Paraaortic lymph node (tissue), 1 donor: ENCODE results near the genes C20orf173, PHF20 and RAB5IF.

- PRO-cap = no peak
These were observed 5.0 kb upstream of the FAM83C start for GRCh38 chr20:35297144-35297606.

DNA sequence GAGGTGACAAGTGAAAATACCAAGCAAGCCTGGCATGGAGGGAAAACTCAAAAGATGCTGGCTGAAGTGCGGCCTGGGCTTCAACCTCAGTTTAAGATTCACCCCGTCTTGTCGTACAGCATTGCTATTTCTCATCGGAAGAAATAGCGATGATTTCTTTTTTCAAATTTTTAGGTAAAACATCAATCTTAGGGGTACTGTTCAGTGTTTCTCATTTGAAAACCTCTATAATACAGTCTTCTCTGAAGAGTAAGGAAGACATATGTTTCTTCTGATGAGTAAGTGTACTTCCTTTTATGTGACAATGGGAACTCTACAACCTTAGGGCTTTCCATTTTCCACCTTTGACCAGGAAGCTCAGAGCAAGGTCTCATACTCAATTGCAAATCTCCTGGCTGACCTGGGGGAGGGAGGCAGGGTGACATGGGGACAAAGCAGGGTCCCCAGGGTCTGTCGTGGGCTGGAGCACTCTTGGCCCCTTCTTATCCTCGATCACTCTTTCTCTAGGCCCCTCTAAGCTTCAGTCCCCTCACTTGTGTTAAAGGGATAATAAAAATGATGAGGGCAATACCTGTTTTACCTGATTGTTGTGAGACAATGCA, 8.1 kb upstream of the FAM83C start:
- PRO-cap = no peak

GRCh38 chr20:35454479-35455106, 805 bp upstream of the CEP250 start:
- PRO-cap = unidirectional peak, minus-strand start at chr20:35454775; bidirectional peak, plus-strand start at chr20:35455201, minus-strand start at chr20:35455058

GRCh38 chr20:35497688-35498413, 31.6 kb downstream of the C20orf173 start:
- PRO-cap = no peak

- PRO-cap = no peak
These were observed at the start of gene C20orf173 for GRCh38 chr20:35529584-35529840. Gene C20orf173, minus strand, starts transcription at chr20:35529652.

DNA sequence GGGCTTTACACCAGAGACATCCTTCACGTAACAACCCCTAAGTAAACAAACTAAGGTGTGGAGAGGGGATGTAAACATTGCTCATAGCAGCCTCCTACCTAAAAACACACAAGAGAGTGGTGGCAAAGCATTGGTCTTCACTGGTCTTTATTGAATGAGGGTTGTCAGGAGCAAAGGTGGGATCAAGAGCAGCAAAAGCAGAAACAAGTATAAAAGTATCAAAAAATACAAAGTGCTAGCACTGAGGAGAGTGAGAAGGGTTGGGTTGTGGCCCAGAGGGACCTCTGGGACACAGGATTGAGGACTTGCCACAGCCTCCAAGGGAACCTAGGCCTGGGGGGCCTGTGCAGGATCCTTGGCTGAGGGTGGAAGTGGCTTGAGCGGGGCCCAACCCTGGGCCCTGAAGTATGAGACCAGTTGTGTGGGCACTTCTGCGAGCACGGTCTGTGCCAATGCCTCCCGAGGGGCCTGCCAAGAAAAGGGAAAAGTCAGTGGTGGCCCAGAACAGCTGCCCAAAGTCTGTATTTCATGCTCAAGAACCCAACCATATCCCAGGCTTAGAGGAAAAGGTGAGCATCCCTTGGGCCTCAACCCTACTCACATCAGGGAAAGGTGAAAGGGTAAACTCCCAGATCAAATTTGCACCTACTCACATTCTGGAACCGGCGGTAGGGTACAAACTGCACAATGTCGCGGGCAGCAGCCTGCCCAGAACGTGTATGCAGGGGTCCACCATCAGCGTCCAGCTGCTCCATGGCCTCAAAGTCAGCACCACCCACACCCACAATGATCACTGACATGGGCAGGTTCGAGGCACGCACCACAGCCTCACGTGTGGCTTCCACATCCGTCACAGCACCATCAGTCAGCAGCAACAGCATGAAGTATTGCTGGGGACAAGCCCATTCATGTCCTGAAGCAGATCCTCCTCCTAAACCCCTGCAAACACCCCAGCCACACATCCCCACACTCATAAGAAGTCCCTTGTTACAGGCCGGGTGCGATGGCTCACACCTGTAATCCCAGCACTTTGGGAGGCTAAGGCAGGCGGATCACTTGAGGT, 10.6 kb downstream of the SPAG4 start:
- PRO-cap = no peak

- PRO-cap = no peak
These were observed 12.3 kb downstream of the ROMO1 start for GRCh38 chr20:35711590-35711904.

DNA sequence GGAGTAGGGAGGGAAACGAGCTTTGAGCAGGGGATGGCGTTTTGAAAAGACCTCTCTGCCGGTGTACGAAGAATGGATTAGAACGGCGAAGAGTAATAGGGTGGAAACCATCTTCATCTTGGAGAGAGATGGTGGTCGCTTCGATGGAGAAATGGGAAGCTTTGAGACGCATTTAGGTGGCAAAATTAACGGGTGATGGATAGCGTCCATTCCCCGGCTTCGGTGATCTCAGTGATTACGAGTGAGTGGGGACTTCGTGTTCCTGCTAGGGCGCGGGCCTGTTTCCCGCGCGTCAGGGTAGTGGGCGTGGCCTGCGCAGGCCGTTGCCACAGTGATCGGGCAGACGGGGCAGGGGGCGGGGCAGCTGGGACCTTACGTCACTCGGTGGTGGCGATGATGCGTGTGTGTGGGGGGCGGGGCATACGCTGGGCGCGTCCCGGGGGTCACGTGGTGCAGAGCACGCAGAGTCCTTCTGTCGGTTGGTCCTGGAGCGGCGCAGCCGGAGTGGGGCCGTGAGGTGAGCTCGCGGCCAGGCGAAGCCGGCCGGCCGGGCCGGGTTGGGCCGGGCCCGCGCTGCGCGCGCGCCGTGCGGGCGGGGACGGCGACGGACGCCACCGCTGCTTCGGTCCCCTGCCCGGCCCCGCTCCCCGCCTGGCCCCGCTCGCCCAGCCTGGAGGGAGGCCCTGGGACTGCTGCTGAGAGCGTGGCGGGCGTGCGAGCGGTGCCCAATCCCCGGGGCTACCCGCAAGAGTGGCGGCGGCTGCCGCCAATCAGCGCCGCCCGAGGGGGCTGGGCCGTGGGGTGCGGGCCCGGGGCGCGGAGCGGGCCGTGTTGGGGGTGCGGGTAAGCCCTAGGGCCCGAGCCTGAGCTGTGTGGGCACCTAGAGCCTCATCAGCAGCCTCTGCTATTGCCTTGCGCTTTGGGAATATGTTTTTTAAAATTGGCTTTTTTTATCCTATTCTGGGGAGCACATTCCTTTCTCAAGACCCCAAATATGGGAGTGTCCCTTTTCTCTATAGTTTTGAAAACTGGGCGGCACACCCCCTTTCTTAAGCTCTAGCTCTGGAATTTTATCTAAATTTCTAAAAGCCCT, at the start of gene PHF20:
PHF20 (plus strand) TSS at position 453 of the 1,093 bp plus-strand sequence.
- PRO-cap = bidirectional peak, plus-strand start at position 464 of the sequence, minus-strand start at position 233 of the sequence; bidirectional peak, plus-strand start at position 797 of the sequence, minus-strand start at position 672 of the sequence

GRCh38 chr20:35776445-35777110, 4.8 kb downstream of the PHF20 start:
- PRO-cap = no peak

GRCh38 chr20:35848770-35849258, 77.0 kb downstream of the PHF20 start:
- PRO-cap = no peak

DNA sequence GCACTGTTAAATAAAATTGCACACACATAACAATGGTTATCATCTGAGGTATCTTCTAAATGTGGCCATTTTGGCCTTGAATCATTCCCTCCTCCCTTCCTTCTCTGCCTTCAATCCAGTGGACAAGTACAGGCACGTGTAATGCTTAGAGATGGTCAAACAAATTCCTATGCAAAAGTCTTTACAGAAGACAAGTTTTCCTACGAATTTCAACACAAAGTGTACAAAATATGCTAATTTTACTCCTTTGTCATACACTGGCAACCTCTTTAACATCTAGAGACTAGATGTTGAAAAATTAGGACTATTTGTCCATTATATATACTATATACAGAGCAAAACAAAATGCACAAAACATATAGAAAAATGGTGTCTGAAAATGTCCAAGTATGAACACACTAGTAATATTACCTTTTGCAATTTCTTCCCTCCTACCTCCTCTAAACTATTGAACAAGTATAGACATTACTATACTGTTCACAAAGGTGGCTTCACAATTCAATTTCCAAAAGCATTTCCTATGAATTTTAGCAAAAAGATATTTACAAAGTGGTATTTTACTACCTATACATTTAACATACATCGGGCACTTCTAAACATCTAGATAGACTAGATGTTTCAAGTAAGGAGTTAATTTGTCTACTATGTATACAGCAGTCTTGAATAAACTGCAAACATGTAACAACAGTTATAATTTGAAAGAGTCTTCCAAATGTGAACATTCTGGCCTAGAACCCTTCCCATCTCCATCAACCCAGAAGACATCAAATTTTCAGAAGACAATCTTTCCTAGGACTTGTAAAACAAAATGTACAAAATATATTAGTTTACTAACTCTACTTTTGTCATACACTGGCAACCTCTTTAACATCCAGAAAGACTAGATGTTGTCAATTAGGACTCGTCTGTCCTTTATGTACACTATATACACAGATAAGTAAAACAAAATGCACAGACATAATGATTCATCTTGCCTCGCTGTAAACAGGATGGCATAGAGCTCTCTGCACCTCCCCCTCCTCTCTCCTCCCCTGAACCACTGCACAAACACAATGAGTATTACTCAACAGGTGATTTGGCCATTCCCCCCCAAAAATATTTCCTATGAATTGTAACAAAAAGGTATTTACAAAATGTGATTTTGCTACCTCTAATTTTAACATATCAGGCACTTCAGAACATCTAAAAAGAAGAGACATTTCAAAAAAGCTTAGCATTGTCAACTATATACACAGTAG, 80.6 kb downstream of the CNBD2 start:
- PRO-cap = no peak

GRCh38 chr20:36062599-36063225, 91.8 kb upstream of the EPB41L1 start:
- PRO-cap = no peak

GRCh38 chr20:36111977-36112640, 42.4 kb upstream of the EPB41L1 start:
- PRO-cap = no peak

GRCh38 chr20:36122284-36122859, 32.2 kb upstream of the EPB41L1 start:
- PRO-cap = no peak

- PRO-cap = no peak
These were observed 77.7 kb upstream of the MYL9 start for GRCh38 chr20:36463331-36464225.

- PRO-cap = no peak
These were observed 75.1 kb upstream of the MYL9 start for GRCh38 chr20:36466031-36466854.

- PRO-cap = no peak
These were observed 27.6 kb upstream of the MYL9 start for GRCh38 chr20:36513579-36514160.

GRCh38 chr20:36573961-36574185, 476 bp downstream of the TGIF2 start:
- PRO-cap = bidirectional peak, plus-strand start at chr20:36574271, minus-strand start at chr20:36574136

GRCh38 chr20:36605344-36606447, at the start of gene RAB5IF:
Gene RAB5IF, plus strand, starts transcription at chr20:36605779.
- PRO-cap = bidirectional peak, plus-strand start at chr20:36605800, minus-strand start at chr20:36605539

DNA sequence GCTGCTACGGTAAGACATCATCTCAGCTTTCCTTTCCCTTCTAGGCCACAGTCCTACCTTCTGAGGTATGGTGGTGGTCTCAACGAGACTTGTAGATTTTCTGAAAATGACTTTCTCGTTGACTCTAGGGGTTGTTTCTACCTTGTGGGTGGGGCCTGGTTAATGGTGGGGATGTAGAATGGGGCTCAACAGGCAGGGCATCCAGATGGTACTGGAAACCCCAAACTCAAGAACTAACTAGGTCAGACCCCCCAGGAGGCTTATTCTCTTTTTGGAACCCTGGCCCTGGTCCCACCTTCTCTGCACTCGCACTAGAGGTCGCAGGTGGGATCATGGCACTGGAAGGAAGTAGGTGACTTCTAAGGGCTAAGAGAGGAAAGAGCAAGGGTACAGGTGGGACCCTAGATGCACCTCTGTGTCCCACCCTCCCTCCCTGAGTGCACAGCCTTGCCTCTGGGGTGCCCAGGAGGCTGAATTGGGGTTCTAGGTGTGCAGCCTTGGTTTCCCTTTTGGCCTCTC, 7.8 kb downstream of the RAB5IF start:
- PRO-cap = no peak